AG04450 (cell line): Measurements from ENCODE around the gene GFM2.

GRCh38 chr5:72244658-72245140 lies 75.3 kb downstream of the MRPS27 start:
- CAGE, long polyA plus RNA, result no peak
- RRBS, result no CpG with 5 or more reads among the region's 1 CpG

GRCh38 chr5:72248251-72248916 lies 71.7 kb downstream of the MRPS27 start:
- CAGE, long polyA plus RNA, result no peak
- RRBS, result no CpG with 5 or more reads among the region's 2 CpGs

GRCh38 chr5:72320483-72320835 lies 286 bp downstream of the PTCD2 start:
- CAGE, long polyA plus RNA, result no peak
- RRBS, result no CpG with 5 or more reads among the region's 14 CpGs

DNA sequence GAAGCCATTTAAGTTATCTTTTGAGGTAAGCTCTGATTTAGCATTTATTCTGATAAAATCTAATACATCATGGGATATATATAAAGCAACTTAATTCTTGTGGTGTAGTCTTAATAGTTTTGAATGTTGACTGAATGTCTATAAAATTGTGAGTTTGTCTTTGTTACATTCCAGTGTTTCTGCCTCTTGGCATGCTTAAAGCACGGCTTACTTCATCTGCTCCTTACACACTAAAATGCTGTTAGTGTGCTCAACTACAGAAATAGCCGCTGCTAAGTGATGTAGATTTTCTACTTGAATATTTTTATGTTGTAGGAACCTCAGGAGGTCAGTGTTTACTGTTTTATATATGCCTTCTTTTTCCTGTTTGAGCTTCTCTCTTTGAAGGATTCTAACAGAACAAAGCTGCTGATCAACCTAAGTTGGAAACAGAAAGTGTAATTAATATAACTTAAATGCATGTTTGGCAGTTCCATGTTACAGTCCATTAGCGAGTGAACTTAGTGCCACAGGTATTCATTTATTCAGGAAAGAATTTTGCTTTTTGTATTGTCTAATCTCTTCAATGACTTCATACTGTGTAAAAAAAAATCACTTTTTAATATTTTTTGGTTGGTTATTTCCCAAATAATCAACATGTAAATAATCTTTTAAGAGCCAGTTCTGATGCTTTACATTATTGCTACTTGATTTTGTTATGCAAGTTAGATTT lies 44.2 kb upstream of the FCHO2 start:
- CAGE, long polyA plus RNA, result no peak
- RRBS, result no CpG with 5 or more reads among the region's 3 CpGs

DNA sequence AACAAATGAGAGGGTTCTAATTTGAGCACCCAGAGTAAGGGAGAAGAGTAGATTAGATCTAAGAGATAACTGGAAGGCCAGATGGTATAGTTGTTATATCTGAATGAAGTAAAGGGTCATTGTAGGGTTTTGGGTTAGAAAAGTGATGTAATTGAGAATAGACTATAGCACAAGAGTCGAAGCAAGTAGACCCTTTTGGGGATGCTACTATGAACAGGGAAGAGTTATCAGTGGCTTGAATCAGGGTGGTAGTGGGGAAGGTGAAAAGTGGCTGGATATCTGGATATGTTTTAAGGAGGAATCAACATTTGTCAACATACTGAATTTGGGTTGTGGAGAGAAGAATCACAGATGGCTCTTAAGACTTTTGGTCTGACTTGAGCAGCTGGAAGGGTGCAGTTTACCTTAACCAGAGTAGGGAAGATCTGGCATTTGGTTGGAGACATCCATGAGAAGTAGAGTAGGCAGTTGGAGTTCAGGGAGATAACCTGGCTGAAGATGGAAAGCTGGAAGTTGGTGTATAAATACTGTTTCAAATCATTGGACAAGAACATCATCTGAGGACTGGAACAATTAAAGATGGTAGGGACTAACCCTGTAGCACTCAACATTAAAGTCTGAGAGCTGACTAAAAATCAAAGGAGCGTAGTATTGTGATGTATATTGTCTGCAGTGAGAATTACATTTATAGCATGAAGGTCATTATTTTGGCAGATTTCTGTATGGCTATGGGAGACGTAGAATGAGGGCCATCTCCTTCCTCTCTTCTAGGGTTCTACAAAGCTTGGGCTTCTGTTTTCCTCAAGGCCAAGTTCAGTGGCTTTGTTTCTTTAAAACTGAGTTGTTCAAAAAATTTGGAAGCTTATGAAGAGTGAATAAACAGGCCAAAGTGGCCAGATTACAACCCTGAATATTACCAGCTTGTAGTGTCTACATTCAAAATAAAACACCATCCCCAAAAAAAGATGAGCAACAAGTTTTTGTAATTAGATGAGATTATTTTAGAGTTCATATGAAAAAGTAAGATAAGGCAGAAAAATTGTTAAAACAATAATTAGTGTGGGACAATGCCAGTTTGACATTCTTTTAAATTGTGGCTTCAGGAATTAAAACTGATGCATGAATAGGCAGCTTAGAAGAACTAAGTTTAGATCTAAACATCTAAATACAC lies 38.2 kb upstream of the FCHO2 start:
- CAGE, long polyA plus RNA, result no peak
- RRBS, result no CpG with 5 or more reads among the region's 3 CpGs

DNA sequence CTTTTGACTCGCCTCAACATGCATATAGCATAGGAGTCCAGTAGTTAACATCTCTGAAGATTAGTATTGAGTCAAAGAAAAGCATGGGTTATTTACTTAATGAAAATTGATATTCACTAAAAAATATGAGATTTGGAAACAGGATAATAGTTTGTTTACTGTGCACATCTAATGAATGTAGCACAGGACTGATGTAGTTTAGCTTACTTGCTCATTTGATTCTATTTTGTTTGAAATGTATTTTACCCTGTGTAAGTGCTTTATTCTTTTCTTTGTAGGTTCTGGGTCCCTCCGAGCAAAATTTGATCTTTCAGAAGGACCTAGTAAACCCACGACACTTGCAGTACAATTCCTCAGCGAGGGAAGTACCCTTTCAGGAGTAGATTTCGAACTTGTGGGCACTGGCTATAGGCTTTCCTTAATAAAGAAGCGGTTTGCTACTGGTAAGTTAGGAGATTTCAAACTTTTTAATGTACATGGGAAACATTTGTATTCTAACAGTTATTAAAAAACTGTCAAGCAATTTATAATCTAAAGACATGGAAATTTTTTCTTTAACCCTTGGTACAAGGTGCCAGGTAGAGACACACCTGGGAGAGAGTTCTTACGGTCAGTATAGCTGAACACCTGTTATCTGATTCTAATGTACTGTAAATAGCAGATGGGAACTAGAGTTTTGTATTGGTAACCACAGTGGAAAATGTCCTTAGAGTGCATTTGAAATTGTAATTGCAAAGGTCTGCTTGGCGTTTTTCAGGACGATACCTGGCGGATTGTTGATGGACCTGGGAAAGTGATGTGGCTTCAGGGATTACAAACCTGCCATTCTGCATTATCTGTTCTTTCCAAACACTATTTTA lies 32.8 kb upstream of the TMEM171 start:
- CAGE, long polyA plus RNA, result no peak
- RRBS, result no CpG with 5 or more reads among the region's 10 CpGs

GRCh38 chr5:73213246-73214081 lies 40.5 kb downstream of the TMEM174 start:
- CAGE, long polyA plus RNA, result no peak
- RRBS, result no CpG with 5 or more reads among the region's 10 CpGs

GRCh38 chr5:73299198-73299580 lies 126.2 kb downstream of the TMEM174 start:
- CAGE, long polyA plus RNA, result no peak
- RRBS, result 2% methylated on average over 9 of the region's 27 CpGs

DNA sequence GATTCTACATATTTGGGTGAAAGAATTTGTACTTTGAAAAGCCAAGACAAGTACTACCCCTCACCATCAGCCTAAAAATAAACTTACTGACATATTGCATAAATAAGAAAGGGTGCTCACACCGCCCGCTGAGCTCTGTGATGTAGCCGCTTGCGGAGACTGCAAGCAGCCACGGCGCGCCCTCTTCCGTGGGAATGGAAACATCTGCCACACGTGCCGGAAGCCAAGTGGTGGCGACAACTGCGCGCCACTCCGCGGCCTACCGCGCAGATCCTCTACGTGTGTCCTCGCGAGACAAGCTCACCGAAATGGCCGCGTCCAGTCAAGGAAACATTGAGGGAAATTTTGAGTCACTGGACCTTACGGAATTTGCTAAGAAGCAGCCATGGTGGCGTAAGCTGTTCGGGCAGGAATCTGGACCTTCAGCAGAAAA lies 10.3 kb downstream of the BTF3 start:
- CAGE, long polyA plus RNA, result no peak
- RRBS, result no CpG with 5 or more reads among the region's 26 CpGs

GRCh38 chr5:73780655-73781054 lies 154.7 kb downstream of the ARHGEF28 start:
- CAGE, long polyA plus RNA, result no peak
- RRBS, result no CpG with 5 or more reads among the region's 7 CpGs

DNA sequence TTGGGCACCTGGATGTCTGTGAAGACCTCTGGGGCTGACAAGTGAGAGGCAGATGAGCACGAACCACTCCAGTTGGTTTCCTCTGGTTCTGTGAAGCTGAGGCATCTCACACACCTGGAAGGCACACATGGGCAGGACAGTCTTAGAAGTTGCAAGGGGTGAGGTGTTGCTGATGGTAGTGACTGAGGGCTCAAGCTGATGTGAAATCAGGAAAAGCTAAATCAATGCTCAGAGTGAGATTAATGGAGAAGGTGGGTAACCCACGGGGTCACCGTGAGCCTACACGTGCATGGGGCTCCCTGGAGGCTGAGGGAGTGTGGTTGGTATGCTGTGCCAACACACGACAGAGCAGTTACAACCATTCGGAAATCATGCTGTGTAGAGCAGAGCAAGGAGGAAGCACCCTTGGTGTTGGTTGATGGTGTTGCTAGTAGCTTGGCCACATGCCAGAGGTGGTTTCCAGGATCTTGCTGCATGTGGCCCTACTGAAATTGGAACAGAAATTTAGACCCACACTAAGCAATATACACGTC lies 170.3 kb downstream of the ARHGEF28 start:
- CAGE, long polyA plus RNA, result no peak
- RRBS, result no CpG with 5 or more reads among the region's 7 CpGs

DNA sequence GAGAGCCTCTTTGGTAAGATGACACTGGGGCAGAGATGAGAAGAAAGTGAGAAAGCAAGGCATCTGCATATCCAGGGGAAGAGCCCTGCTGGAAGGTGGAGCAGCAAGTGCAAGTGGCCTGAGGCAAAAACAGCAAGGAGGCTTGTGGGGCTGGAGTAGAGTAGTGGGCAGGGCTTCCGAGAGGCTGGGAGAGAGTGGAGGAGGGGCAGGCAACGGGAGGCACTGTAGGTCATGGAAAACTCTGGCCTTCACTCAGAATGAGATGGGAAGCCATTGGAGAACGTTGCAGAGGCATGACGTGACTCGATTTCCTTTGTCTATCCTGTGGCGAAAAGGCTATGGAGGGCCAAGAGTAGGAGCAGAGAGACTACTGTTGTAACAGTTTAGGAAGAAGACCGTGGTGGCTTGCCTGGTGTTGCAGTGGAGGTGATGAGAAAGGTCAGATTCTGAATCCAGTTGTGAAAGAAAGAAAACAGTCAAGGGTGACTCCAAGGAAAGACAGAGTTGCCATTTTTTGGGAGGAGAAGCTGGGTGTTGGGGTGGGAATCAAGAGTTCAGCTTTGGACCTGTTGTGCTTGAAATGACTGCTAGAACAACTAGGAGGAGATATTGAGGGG lies 199.4 kb downstream of the ARHGEF28 start:
- CAGE, long polyA plus RNA, result no peak
- RRBS, result no CpG with 5 or more reads among the region's 7 CpGs

DNA sequence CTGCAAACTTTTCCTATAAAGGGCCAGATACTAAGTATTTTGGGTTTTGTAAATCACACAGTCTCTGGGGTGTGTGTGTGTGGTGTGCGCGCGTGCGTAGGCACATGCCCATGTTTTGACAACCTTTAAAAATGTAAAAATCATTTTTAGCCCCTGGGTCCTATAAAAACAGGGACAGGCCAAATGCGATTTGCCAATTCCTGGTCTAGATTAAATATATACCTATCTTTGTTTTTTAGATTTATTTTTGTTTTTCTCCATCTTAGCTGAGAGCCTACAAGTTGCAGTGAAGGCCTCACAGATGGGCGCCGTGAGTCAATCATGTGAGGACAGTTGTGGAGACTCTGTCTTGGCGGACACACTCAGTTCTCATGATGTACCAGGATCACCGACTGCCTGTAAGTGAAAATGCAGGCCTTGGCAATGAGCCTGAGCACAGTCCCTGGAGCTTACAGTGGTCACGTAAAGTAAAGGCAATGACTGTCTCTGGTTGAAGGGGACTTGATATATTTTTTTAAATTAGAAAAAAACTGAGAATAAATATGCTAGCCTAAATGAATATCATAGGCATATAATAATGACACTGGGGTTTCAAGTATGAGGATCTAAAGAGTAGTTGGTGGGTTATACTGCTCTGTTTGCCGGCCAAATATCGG lies 271.8 kb downstream of the ARHGEF28 start:
- CAGE, long polyA plus RNA, result no peak
- RRBS, result no CpG with 5 or more reads among the region's 12 CpGs

- CAGE, long polyA plus RNA, result no peak
- RRBS, result no CpG with 5 or more reads among the region's 7 CpGs
Observed at GRCh38 chr5:74201333-74201785, 439.2 kb downstream of the ENC1 start.

- CAGE, long polyA plus RNA, result no peak
- RRBS, result no CpG with 5 or more reads among the region's 8 CpGs
Observed at GRCh38 chr5:74415766-74416179, 224.8 kb downstream of the ENC1 start.

DNA sequence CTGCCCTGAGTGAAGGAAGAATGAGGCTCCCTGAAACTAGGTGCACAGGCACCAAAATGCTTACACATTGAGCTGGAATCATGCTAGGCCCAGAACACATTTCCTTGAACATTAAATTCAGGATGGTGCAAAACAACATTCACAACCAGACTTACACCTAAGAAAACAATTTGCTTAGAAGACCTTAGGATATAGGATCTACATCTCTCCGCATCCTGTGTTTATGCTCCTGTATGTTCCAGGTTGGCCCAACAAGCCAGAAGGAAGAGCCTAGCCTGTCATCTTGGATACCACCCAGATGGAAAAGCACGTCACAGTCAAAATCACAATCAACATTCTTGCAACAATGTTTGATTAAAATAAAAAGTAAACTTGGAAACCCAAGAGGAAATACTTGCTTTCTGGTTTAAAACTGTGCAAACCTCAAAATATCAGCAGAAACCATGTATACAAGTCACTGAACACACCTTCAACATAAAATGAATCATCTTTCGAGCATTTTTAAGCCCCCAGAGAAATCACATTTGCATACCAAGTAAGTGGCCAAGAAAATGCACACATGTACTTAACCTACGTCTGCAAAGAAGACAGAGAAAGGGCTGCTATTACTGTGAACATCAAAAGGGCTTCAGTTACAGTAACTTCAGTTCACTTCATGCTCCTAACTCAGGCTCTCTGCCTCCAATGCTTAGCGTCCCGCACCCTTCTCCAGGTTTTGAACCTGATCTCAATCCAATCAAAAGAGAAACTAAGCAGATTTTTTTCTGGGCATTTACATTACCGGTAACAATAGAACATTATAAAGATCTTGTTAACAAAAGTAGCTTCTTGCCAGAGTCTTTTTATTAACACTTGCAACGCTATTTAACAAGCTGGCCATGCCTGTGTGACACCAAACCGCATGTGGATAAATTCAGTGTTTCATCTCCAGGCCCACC lies 1.5 kb downstream of the ENC1 start:
- CAGE, long polyA plus RNA, result no peak
- RRBS, result no CpG with 5 or more reads among the region's 9 CpGs

- CAGE, long polyA plus RNA, result start-site peak on the minus strand at chr5:74767064-74767120, 593 and 517 reads in 2 replicates; start-site peak on the plus strand at chr5:74767240-74767355, 673 and 1,268 reads in 2 replicates
- RRBS, result no CpG with 5 or more reads among the region's 57 CpGs
Observed at GRCh38 chr5:74766774-74767543, at the start of gene GFM2. Gene GFM2, minus strand, starts transcription at chr5:74767117.

DNA sequence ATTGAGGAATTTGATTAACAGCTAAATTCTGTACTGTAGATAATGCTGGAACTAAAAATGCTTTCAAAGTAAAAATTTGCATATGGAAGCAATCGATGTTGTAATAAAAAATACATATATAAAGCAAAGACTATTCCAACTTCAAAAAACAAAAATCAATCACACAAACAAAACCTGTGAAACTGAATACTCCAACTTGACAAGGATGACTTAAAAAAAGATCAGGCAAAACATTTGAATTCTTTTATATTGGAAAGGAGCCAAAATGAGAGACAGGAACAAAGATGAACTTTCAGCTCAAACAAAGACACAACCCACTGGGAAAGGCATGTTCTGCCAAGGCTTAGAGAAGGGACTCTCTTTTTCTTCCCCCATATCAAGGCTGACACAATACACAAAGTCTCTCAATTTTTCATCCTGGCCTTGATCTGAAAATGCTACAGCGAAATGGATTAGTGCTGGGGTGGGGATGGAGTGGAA lies 11.4 kb upstream of the FAM169A start:
- CAGE, long polyA plus RNA, result no peak
- RRBS, result no CpG with 5 or more reads among the region's 2 CpGs

GRCh38 chr5:75037014-75037431 lies 15.3 kb downstream of the GCNT4 start:
- CAGE, long polyA plus RNA, result no peak
- RRBS, result no CpG with 5 or more reads among the region's 2 CpGs

DNA sequence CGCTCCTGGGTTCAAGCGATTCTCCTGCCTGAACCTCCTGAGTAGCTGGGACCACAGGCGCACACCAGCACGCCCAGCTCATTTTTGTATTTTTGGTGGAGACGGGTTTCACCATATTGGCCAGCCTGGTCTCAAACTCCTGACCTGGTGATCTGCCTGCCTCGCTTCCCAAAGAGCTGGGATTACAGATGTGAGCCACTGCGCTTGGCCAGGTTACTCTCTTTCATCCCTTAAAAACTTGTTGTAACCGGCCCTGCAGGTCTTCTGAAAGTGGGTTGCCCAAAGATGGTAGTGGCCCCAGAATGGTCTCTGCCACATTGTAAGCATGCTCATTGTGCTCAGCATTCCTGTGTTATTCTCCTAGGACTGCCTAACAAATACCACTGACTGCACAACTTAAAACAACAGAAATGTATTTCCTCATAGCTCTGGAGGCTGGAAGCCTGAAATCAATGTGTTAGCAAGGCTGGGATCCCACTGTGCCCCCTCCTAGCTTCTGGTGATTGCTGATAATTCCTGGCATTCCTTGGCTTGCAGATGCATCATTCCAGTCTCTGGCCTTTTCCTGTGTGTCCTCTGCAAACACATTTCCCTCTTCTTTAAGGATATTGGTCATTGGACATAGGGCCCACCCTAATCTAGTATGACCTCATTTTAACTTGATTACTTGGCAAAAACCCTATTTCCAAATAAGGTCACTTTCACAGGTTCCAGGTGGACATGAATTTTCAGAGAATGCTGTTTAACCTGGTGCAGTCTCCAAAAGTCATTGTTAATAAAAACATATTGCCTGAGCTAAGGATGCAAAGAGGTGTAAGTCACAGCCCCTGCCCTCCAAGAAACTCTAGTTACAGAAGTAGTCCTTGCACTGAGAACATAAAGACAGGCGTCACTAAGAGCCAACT lies 3.4 kb upstream of the GCNT4 start:
- CAGE, long polyA plus RNA, result no peak
- RRBS, result no CpG with 5 or more reads among the region's 9 CpGs